Diencephalon (tissue), 2 donors: Measurements from ENCODE around the genes COASY, TUBG1 and TMEM106A.

DNA sequence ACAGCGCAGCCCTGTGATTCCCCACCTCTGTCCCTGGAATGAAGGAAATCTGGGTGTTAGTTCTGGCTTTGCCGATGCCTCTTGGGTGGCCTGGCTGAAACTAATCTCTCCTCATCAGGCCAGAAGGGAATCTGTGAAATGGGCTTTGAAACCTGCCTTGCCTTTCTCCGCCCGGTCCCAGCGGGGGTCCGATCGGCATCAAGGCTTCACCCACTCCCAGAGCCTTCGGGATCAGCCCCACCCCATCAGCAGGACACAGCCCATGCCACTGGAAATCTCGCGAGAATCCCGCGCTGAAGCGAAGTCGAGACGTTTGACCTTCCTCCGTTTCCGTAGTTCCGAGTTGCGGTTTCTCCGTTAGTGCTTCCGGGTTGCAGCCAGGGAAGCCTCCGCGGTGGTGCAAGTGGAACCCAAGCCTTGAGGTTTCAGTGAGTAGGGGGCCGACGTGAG lies at the start of gene COASY:
TSS of gene COASY (plus strand) at position 357 of the 450 bp plus-strand sequence.
- RAMPAGE, long total RNA, result start-site peak on the plus strand centred at position 371 of the sequence, 23 bp wide, 105 and 114 reads in 2 replicates

DNA sequence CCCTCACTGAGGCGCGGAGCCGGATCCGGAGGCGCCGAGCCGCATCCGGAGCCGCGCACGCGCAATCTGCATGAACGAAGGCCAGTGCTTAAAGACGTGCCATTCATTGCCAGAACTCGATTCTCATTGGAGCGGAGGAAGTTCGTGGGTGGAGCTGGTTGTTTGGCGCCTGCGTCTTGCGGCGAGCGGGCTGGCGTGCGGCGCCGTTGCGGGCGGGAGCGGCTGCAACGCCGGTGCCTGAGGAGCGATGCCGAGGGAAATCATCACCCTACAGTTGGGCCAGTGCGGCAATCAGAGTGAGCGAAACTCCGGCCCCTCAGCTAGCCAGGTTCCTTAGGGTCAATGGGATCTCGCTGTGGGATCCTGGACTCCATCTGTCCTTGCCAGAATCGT lies at the start of gene TUBG1:
TSS of gene TUBG1 (plus strand) at position 193 of the 393 bp plus-strand sequence.
- RAMPAGE, long total RNA, result start-site peak on the plus strand centred at position 205 of the sequence, 71 bp wide, 1,971 and 680 reads in 2 replicates

DNA sequence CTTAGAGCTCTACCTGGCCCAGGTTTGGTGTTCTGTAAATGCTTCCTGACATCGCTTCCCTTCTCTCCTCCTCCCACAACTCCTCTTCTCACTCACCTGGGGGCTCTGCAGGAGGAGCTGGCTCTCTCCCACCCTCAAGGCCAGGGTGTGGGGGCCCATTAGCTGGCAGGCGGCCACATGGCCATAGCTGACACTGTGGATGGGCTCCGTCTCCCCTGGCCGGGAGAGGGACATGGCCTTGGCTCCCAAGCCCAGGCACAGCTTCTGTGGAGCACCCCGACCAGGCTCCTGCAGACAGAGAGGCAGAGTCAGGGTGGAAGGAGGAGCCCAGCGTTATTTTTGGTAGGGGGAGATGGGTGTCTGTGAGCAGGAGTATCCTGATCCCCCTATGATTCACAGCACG lies 7.5 kb downstream of the PLEKHH3 start:
- RAMPAGE, long total RNA, result no peak

DNA sequence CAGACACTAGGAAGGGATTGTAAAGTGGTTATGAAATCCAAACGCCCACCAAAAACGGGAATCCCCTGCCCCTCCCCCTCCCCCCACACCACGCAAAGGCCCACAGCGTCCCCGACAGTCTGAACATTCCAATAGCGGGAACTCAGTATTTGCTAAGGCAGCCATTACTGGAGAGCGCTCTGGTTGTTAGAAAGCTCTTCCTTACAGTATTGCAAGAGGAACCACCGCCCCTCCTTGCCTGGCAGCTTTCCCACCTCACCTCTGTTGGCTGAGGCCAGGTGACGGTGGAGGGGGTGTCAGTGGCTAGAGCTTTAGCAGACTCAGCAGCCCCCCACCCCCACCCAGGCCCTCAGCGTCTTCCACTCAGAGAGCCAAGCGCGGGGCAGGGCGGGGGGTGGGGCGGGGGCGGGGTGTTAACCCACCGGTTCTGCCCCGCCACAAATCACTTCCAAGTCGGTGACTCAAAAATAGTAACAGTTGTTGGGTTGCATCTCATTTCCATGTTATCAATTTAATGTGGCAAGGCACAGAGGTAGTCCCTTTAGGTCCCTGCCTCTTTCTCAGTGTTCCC lies 2.2 kb upstream of the PLEKHH3 start:
- RAMPAGE, long total RNA, result no peak

- RAMPAGE, long total RNA, result no peak
Measured at GRCh38 chr17:42700960-42701688, 18.8 kb downstream of the CNTNAP1 start.

GRCh38 chr17:42702365-42703142 lies 20.2 kb downstream of the CNTNAP1 start:
- RAMPAGE, long total RNA, result no peak

GRCh38 chr17:42762747-42763717 lies 2.0 kb downstream of the RAMP2 start:
- RAMPAGE, long total RNA, result no peak

GRCh38 chr17:42773996-42774731 lies 915 bp downstream of the VPS25 start:
- RAMPAGE, long total RNA, result no peak

- RAMPAGE, long total RNA, result no peak
Measured at GRCh38 chr17:42806718-42806959, 8.0 kb downstream of the CNTD1 start.

DNA sequence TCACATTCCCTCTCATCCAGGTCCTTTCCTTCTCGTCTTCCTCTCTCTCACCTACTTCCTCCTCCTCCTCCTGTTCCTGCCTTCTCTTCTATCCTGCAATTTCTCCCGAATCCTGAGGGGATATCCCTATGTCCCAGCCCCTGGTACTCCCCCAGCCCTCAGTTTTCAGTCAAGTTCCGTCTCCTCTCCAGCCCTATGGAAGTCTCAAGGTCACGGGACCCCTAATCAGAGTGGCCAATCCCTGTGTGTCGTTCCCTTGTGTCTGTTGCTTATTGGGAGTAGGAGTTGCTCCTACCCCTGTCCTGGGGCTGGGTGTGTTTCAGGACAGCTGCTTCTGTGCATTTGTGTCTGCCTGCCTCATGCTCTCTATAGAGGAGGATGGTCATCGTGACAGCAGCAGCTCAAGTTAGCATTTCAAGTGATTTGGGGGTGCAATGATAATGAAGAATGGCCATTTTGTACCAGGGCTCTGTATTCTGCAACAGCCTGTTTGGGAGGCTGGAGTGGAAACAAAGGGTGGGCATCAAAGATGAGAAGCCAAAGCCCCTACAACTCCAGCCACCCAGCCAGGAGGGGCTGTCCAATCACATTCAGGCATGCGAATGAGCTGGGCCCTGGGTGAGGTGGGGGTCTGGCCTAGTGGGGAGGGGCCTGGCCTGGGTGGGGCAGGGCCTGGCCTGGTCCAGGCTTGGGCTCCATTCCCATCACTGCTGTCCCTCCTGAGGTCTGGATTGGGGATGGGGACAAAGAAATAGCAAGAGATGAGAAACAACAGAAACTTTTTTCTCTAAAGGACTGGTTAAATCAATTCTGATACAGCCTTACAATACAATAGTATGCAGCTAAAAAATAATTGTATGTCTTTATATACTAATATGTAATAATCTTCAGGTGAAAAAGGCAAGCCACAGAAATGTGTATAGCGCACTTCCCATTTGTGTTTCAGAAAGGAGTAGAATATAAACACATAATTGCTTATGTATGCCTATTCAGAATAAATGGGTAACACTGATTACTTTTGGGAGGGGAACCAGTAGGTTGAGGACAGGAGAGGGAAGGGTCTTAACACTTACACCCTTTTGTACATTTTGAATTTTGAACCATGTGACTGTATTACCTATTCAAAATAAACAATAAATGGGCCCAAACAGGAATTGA lies 6.4 kb downstream of the AOC3 start:
- RAMPAGE, long total RNA, result no peak

GRCh38 chr17:43020967-43021515 lies 1.1 kb downstream of the VAT1 start:
- RAMPAGE, long total RNA, result no peak

DNA sequence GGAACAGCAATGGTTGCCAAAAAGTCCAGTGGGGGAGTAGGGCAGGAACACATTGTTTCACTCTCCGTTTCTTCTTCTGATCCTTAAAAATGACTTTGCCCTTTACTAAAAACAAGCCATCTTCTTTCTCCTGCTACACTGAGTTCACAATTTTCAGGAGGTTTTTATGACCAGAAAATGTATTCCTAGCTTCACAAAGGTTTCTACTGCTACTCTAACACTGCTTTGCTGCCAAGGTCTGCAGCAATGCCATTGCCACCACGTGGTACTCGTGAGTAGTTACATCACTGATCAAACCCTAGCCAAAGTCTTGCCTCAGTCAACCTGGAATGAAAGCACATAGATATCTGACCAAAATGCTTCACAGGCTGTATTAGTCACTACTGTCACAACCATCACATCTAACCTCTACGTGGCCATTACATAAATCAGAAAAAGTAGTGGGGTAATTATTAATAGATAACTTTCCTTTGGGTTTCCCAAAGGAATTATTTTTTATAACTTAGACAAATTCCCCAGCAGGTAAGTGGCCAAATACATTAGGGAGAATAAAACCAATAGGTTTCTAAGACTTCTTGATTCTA lies 40.6 kb downstream of the BRCA1 start:
- RAMPAGE, long total RNA, result no peak

DNA sequence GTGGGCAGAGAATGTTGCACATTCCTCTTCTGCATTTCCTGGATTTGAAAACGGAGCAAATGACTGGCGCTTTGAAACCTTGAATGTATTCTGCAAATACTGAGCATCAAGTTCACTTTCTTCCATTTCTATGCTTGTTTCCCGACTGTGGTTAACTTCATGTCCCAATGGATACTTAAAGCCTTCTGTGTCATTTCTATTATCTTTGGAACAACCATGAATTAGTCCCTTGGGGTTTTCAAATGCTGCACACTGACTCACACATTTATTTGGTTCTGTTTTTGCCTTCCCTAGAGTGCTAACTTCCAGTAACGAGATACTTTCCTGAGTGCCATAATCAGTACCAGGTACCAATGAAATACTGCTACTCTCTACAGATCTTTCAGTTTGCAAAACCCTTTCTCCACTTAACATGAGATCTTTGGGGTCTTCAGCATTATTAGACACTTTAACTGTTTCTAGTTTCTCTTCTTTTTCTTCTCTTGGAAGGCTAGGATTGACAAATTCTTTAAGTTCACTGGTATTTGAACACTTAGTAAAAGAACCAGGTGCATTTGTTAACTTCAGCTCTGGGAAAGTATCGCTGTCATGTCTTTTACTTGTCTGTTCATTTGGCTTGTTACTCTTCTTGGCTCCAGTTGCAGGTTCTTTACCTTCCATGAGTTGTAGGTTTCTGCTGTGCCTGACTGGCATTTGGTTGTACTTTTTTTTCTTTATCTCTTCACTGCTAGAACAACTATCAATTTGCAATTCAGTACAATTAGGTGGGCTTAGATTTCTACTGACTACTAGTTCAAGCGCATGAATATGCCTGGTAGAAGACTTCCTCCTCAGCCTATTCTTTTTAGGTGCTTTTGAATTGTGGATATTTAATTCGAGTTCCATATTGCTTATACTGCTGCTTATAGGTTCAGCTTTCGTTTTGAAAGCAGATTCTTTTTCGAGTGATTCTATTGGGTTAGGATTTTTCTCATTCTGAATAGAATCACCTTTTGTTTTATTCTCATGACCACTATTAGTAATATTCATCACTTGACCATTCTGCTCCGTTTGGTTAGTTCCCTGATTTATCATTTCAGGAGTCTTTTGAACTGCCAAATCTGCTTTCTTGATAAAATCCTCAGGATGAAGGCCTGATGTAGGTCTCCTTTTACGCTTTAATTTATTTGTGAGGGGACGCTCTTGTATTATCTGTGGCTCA lies 31.9 kb downstream of the BRCA1 start:
- RAMPAGE, long total RNA, result no peak

GRCh38 chr17:43207594-43208411 lies 3.9 kb upstream of the TMEM106A start:
- RAMPAGE, long total RNA, result no peak

GRCh38 chr17:43211371-43212530 lies at the start of gene TMEM106A:
Gene TMEM106A (plus strand): TSS chr17:43211875.
- RAMPAGE, long total RNA, result no peak

DNA sequence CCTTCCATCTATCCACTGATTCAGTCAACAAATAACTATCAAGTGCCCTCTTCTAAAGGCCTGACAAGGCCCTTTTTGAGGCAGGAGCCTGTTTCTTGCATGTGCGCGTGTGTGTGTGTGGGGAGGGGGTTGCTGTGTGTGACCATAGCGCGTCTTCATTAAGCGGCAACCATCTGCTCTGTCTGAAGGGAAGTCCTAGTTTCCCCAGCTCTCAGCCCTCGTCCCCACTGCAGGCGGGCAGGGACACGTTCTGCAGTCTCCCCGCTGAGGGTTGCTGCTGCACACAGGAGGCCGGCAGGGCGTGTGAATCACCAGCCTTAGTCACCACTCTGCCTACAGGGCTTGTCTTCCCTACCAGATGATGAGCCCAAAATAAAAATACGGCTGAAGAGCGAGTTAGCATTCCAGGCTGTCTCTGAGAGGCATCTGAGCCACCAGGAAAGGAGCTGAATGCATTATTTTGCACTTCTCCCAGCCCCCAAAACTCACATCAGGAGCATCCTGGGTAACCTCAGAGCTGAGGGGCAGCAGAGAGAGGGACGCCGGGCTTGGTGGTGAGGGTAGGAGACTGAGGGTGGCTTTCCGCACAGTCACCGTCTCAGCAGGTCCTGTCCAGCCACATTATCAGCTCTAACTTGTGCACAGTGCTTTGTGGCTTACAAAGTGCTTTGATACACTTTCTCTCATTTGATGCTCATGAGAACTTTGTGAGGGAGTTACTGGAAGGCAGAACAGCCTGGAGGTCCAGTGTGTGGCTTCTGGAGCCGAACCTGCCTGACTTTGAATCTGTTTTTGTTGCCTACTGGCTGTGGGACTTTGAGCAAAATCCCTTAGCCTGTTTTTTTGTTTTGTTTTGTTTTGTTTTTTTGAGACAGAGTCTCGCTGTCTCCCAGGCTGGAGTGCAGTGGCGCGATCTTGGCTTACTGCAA lies 20.2 kb downstream of the ARL4D start:
- RAMPAGE, long total RNA, result no peak

GRCh38 chr17:43528274-43529101 lies 17.7 kb downstream of the ETV4 start:
- RAMPAGE, long total RNA, result no peak

- RAMPAGE, long total RNA, result no peak
Measured at GRCh38 chr17:43540770-43541388, 5.3 kb downstream of the ETV4 start.

DNA sequence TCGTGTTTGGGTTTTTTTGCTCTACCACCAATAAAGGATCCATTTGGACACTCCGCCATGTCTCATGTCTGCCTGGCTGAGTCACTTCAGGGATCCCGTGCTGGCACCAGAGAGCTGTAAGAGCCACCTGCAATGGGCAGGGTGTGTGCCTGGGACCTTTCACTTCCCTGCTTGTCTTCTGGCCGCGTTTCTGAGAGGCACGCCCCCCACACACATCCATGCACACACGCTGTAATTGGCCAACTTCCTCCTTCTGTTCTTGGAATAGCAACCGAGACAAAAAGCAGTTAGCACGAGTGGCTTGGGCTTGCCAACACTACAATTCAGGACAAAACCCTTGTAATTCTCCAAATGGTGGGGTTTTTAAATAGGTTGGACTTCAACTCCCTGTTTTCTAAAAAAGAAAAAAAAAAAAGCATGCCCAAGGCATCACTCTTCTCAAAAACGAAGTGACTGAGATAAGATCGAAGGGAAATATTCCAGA lies 9.9 kb upstream of the SOST start:
- RAMPAGE, long total RNA, result no peak

DNA sequence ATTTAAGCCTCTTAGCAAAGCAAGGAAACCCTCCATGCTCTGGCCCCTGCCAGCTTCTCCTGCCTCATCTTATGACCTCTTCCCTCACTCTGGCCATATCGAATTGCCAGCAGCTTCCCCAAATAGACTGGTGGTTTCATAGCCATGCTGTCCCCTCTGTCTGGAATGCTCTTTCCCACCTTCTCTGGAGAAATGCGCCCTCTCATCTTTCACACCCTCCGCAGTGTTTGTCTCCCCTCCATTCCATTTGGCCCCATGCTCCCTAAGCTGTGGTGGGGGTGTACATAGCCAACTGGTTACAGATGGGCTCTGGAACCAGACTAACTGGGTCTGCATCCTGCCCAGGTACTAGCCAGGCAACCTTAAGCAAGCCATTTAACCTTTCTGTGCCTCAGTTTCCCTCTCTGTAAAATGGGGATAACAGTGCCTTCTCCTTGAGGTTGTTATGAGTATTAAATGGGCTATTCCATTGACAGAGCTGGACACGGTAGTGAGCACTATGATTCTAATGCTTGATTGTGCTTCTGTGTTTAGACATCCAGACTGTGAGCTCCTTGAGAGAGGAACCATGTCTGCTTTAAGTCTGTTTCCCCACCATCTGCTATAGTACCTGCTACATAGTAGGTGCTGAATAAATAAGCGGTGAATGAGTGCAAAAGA lies 3.6 kb downstream of the DUSP3 start:
- RAMPAGE, long total RNA, result no peak